HEK293 (cell line): ENCODE results near the genes WDR75 and PMS1.

GRCh38 chr2:188278320-188279156, 13.1 kb upstream of the GULP1 start:
- PRO-cap = unidirectional peak, plus-strand start at chr2:188278496; unidirectional peak, minus-strand start at chr2:188278790
- RRBS, 2 experiments = no CpG with 5 or more reads among the region's 14 CpGs

DNA sequence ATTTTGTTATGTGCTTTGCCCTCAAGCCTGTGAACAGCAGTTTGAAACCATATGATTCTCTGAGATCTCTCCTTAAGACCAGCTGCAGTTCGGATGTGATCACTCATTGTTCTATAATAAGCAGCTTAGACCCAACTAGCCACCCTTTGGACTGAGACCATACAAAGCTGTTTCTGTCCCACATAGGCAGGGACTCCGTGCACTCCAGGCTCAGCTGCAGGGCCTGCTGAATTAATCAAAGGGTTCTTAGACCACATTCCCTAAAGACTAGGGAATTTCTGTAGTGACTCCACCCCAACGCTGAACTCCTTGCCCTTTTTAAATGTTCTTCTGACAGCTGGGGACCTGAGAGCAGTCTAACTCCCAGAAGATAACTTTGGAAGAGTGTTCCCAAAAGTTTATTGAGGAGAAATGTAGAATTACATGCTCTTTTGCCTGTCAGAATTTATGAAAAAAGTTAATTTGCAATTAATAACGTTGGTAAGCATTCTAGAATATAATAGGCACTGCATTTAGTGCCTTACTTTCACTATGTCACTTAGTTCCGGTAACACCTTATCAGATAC, 42.2 kb downstream of the GULP1 start:
- PRO-cap = no peak
- RRBS, 2 experiments = no CpG with 5 or more reads among the region's 5 CpGs

- PRO-cap = no peak
Measured at GRCh38 chr2:188598565-188598997, 306.9 kb downstream of the GULP1 start.

- PRO-cap = no peak
- RRBS, 2 experiments = no CpG with 5 or more reads among the region's 6 CpGs
Measured at GRCh38 chr2:188605855-188606140, 314.1 kb downstream of the GULP1 start.

DNA sequence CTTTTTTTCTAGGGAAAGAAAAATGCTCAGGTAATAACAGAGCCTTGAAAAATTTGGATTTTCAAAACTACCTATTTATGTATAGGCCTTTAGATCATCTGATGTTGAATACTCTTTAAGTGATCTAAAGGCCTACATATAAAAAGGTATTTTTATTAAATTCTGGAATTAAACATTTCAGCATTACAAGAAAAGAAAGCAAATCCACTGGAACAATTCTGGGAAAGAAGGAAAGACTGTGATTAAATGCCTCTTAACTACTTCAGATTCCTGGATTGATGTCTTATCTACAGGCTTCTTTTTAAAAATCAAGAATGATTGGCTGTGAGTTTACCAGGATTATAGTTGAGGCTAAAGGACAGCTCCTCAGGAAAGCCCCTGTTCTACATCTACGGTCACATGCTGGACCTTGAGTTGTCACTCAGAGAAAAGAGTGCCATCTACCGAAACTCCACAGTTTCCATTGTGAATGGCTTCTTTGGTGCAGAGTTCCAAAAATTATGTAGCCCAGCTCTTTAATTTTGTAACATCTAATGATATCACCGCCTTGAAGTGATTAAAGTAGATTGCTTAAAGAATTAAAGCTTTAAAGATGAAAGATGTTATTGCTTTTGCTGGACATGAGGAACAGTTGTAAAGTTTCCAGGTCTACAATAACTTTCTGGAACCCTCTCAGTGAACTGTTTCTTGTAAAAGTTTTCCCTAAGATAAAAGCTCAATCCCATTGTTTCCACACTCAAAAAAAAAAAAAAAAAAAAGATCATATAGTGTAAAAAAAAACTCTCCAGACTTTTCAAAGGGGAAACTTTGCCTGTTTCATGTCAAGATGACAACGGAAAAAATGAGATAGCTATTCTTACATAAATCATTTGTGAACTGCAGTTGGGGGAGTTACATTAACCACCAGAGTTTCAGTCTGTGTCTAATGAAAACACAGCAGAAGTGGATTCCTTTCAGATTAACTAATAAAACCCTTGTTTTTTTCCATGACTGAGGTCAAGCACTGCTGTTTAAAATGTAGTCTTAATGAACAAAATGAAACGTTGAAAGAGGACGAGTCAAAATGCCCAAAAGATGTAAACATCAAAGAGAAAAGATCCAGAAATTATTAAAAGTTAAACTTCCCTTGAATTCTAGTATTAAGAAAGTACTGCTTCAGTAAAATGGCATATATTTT, 4.2 kb downstream of the COL3A1 start:
- PRO-cap = no peak
- RRBS, 2 experiments = no CpG with 5 or more reads among the region's 6 CpGs

- PRO-cap = no peak
Measured at GRCh38 chr2:189085522-189086044, 94.0 kb downstream of the COL5A2 start.

- PRO-cap = no peak
- RRBS, 2 experiments = no CpG with 5 or more reads among the region's 5 CpGs
Measured at GRCh38 chr2:189210641-189211187, 31.2 kb upstream of the COL5A2 start.

- PRO-cap = no peak
- RRBS, 2 experiments = no CpG with 5 or more reads among the region's 2 CpGs
Measured at GRCh38 chr2:189261419-189261833, 81.9 kb upstream of the COL5A2 start.

GRCh38 chr2:189440972-189442104, at the start of gene WDR75:
TSS of gene WDR75 (plus strand) at chr2:189441474.
- PRO-cap = bidirectional peak, plus-strand start at chr2:189441169, minus-strand start at chr2:189441111; bidirectional peak, plus-strand start at chr2:189441452, minus-strand start at chr2:189441391
- RRBS, 2 experiments = no CpG with 5 or more reads among the region's 59 CpGs

DNA sequence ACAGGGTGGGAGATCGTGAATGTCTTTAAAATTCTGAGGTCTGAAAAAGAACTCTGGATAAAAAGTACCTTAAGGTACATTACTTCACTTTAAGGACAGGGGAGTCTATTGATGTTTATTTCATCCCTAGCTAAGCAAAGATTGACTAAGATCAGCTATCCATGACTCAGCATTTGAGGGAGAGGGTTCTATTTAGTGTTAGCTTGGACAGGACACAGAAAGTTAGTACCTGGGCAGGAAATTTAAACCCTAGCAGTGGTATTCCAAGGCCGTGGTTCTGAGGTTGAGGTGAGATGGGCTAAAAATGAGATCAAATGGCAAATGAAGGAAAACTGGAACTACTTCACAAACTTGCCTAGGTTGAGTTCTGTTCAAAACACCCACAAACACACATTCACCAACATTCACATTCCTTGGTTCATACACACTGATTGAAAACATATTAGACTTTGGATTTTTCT, 31.5 kb downstream of the SLC40A1 start:
- PRO-cap = no peak
- RRBS, 2 experiments = no CpG with 5 or more reads among the region's 2 CpGs

DNA sequence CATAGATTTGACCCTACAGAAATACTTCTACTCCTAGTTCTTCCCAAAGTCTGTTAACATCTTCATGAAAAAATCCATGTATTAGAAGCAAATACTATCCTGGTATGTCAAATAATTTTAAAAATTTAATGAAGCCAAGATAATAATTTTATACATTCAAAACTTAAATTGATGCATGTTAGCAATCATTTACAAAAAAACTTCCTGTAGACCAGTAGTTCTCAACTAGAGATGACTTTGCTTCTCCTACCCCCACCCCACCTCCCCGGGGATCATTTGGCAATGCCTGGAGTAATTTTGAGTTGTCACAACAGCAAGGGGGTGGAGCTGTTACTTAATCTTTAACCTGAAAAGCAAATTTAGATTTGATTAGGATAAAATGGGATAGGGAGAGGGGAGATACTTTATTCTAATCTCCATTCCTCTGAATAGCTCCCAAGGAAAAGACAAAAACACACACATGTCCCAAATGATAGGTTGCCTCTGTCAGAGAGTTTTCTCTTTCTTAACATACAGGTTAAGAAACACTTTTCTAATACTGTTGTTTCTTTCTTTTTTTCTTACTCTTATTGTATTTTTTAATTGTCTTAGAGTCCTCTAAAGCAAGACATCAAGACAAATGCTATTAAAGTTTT, 4.2 kb downstream of the SLC40A1 start:
- PRO-cap = no peak
- RRBS, 2 experiments = no CpG with 5 or more reads among the region's 1 CpG

DNA sequence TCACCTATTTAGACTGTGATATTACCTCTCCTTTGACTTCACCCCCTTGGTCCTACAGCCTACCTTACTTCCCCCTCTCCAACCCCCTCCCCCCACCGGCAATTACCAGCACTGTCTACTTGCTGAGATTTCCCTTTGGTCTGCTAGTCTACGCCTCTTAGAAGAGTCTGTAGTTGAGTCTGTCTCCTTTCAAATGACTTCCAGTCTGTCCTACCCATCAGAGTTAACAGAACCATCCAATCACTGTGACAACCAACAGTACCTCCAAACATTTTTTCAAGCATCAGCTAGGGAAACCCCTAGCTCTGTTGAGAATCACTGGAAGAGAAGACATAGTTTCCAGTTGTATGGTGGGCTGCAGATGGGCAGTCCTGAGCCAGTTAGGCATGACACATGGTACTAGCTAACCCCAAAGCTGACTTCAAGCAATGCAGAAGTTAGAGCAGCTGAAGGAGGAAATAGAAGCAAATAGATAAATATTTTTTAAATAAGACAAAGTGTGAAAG, 2.9 kb upstream of the ASDURF start:
- PRO-cap = no peak
- RRBS, 2 experiments = no CpG with 5 or more reads among the region's 2 CpGs

DNA sequence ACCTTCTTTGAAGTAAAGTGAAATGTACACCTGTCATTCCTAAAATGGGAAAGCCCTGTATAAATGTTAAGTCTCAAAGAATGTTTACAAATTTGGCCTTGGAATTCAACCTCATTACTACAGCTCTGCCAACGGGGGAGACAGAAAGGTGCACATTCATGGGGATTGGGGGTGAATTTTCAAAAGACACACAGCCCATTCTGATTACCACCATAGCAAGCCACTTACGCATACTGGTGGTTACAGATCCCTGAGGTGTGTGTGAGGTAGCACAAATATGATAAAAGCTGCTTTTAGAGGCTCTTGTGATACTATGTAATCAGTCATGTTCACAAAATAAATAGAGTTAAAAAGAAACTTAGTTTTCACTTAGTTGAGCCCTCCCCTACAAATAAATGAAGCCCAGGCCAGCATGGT, 1.1 kb downstream of the ASDURF start:
- PRO-cap = no peak
- RRBS, 2 experiments = no CpG with 5 or more reads among the region's 2 CpGs

DNA sequence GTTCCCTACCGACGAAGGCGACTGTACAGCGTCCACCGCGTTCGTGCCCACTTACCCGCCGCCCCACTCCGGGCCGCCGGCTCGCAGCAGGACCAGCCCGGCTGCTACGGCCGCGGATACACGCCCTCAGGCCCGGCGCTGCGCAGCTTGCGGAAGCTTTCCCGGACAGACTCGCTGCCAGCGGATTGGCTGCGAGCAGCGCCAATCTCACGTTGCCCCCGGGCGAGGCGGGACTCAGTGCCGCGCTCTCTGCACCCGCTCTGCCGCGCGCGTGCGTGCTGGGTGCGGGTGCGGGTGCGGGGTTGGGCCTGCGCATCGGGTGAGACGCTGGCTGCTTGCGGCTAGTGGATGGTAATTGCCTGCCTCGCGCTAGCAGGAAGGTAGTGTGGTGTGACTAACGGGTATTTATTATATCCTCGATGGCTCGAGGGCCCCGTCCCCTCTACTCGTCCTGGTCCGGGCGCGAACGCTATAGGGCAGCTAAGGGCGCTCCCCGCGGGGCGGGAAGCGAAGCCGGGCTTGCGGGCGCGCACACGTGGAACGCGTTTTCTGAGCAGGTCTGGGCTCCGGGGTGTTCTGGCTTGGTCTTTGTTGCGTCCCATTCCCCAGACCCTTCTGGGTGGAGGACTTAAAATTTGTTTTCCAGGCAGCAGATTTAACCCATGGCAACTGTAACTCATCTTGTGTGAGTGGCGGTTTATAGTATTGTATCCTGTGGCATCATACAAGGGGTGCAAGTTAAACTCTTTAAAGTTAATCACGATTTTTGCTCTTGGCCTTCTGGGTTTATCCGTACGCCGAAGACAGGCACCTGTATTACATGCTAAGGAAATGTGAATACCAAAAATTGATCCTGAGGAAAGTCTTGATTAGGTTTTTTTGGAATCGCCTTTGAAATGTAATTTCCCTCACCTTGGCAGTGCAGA, at the start of gene PMS1:
TSS of gene PMS1 (plus strand) at position 237 of the 926 bp plus-strand sequence.
- PRO-cap = bidirectional peak, plus-strand start at position 291 of the sequence, minus-strand start at position 103 of the sequence; bidirectional peak, plus-strand start at position 549 of the sequence, minus-strand start at position 473 of the sequence
- RRBS, 2 experiments = under 1 to 2% methylated on average over 28 to 35 of the region's 77 CpGs

- PRO-cap = no peak
Measured at GRCh38 chr2:189799189-189799573, 14.9 kb downstream of the PMS1 start.

DNA sequence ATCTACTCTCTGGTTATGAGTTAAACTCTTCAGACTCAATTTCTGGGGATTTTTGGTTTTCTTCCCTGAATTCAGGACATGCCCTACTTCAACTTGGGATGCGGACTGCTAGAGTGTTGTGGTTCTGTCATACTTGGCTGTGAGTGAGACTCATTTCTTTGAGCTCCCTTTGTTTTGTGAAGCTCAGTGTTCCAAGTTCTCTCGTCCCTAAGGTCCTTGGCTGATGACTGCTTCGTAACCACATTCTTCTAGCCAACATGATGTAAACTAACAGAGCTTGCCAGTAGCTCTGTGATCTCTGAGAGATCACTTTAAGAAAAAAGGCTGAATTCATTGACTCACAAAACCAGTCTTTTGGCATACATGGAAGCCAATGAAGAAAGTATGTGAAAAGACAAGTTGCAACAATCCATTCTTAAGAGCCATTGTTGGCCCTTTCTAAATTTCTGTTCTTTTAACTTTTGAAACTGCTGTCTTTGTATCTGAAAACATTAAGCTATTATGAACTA, 21.2 kb upstream of the C2orf88 start:
- PRO-cap = no peak
- RRBS, 2 experiments = no CpG with 5 or more reads among the region's 3 CpGs

- PRO-cap = no peak
- RRBS, 2 experiments = no CpG with 5 or more reads among the region's 9 CpGs
Measured at GRCh38 chr2:190354208-190354697, 10.9 kb downstream of the INPP1 start.

DNA sequence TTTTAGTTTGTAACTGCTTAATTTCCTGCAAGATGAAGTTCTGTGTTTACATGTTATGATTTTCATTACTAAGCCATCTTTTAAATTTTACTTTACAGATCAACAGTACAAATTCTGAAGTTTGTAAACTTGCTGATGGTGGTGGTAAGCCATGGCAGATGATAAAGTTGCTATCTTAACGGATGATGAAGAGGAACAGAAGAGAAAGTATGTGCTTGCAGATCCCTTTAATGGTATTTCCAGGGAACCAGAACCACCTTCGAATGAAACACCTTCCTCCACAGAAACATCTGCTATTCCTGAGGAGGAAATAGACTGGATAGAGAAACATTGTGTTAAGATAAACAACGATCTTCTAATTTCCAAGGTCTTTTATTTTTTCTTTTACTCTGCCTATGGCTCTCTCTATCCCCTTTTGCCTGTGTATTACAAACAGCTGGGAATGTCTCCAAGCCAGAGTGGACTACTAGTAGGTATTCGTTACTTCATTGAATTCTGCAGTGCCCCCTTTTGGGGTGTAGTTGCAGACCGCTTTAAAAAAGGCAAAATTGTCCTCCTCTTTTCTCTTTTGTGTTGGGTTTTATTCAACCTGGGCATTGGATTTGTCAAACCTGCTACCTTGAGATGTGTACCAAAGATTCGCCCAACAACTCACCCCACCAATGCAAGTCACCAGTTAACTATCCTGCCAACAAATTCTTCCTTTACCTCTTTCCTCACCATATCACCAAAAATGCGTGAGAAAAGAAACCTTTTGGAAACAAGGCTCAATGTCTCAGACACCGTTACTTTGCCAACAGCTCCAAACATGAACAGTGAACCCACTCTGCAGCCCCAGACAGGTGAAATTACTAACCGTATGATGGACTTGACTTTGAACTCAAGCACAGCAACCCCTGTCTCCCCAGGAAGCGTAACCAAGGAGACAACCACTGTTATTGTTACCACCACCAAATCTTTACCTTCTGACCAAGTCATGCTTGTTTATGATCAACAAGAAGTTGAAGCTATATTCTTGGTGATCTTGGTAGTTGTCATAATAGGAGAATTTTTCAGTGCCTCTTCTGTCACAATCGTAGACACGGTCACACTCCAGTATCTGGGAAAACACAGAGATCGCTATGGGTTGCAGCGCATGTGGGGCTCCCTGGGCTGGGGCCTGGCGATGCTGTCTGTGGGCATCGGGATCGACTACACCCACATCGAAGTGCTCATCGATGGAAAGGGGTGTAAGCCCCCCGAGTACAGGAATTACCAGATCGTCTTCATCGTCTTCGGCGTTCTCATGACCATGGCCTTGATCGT, 28.2 kb downstream of the MFSD6 start:
- PRO-cap = no peak
- RRBS, 2 experiments = no CpG with 5 or more reads among the region's 25 CpGs

DNA sequence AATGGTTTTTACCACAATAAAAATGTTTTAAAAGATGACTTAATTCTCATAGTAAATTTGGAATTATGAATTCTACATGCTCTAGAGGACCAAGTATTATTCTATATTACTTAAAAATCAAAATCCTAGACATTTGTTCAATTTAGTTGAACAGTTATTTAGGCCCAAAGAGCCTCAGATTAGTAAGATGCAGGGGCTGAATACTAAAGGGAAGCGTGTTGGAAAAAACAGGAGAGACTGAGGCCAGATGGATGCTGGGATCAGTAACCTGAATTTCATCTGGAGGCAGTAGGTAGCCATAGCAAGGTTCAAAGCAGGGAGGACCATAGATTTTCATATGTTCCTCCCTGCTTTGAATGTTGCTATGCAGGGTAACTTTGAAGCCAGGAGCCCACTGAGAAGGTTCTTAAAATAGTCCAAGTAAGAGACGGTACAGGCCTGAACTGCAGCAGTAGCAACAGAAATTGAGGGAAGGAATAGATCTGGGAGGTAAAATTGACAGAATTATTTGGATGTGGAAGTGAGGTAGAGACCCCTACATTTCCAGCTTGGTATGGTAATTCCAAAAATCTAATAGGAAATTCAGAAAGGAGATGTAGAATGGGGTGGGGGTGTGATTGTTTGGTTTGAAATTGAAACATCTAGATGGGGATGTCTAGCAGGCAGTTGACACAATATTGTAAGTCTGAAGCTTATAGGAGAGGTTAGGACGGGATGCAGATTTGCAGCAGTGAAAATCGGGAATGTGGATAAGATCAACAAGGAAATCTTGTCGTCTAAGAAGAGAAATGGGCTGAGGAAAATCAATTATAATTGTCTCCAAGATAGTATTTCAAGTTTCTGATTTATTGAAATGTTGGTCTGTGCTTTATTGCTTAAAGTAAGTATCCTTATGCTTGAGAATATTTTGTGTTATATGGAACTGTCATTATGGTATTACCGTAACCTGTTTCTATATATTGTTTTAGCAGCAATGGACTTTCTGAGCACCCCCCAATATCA, 34.3 kb downstream of the MFSD6 start:
- PRO-cap = no peak
- RRBS, 2 experiments = no CpG with 5 or more reads among the region's 6 CpGs

GRCh38 chr2:190488541-190489027, 45.9 kb downstream of the NEMP2 start:
- PRO-cap = no peak
- RRBS, 2 experiments = no CpG with 5 or more reads among the region's 6 CpGs